ENCODE measurements around the genes COLGALT1 and ARRDC2.

DNA sequence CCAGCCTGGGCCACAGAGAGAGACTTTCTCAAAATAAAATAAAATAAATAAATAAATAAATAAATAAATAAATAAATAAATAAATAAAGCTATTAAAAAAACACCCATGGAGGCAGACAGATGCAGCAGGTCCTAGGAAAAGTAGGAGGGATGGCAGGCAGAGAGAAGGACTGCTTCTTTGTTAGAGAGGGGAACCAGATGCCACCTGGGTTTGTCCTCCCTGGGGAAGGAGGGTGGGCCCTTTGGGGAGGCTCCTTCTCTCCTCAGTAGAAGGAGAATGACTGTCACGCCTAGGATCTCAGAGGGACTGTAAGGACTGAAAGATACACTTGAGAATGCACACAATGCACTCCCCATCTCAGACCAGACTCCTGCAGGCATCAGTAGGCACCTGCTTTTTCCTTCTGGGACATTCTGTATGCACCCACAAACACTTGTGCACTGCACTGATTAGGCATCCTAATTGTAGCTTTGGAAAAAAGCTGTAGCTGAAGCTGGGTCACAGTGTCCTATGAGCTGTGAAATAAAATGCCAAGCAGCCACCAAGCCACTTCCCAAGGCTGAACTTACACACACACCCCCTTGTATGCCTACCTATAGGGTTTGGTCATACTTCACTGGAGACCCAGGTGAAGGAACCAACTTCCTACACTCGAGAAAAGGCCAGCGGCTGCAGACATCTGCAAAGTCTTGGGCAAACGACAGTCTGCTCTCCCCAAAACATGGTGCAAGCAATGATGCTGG lies 19.0 kb upstream of the SLC35E1 start:
- PRO-cap, 8 experiments = peak in 2 of 8 experiments; most common minus-strand start position 367 of the sequence (in 2)

DNA sequence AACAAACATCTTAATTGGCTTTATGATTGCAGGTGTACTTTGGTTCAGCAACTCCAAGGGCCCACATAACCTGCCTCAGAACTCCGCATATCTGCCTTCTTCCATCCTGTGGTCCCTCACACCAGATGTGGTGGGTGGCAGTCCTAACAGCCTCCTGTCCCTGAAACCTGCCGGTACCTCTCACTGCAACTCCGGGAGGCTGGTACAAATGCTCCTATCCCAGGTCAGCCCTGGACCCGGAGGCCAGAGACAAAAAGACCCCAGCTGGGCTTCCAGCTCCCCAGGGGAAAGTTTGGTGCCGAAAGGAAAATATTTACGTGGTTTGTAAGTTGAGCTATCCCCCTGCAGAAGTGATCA lies 15.0 kb upstream of the CPAMD8 start:
- PRO-cap, 8 experiments = no peak in any of the 8 experiments

GRCh38 chr19:17090476-17091286 lies 15.1 kb downstream of the MYO9B start:
- PRO-cap, 8 experiments = peak in 2 of 8 experiments; most common plus-strand start chr19:17090807 (in 2); most common minus-strand start chr19:17090637 (in 2)

- PRO-cap, 8 experiments = peak in 7 of 8 experiments; most common plus-strand start chr19:17135645 (in 6); most common minus-strand start chr19:17135531 (in 6)
Measured at GRCh38 chr19:17135259-17136127, 59.9 kb downstream of the MYO9B start.

DNA sequence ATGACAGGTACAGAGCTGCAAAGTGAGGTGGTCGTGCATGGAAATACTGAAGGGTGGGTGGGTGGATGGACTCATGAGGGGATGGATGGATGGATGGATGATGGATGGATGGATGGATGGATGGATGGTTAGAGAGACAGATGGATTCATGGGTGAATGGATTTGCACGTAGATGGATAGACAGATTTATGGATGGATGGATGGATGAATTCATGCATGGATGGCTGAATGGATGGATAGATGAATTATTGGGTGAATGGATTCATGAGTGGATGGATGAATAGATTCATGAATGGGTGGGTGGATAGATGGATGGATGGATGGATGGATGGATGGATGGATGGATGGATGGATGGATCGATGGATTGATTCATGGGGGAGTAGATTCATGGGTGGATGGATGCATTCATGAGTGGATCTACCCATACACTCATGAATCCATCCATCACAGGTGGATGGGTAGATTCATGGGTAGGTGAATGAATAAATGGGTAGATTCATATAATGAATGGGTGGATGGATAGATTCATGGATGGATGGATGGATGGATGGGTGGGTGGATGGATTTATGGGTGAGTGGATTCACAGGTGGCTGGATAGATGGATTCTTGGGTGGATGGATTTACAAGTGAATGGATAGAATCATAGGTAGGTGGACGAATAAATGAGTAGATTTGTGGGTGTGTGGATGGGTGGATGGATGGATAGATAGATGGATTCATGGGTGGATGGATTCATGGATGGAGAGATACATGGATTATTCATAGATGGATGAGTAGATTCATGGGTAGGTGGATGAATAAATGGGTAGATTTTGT lies 69.1 kb upstream of the USE1 start:
- PRO-cap, 8 experiments = peak in 1 of 8 experiments; most common plus-strand start position 146 of the sequence (in 1)

GRCh38 chr19:17220070-17220962 lies 5.2 kb downstream of the USE1 start:
- PRO-cap, 8 experiments = peak in 1 of 8 experiments; most common plus-strand start chr19:17220874 (in 1)

DNA sequence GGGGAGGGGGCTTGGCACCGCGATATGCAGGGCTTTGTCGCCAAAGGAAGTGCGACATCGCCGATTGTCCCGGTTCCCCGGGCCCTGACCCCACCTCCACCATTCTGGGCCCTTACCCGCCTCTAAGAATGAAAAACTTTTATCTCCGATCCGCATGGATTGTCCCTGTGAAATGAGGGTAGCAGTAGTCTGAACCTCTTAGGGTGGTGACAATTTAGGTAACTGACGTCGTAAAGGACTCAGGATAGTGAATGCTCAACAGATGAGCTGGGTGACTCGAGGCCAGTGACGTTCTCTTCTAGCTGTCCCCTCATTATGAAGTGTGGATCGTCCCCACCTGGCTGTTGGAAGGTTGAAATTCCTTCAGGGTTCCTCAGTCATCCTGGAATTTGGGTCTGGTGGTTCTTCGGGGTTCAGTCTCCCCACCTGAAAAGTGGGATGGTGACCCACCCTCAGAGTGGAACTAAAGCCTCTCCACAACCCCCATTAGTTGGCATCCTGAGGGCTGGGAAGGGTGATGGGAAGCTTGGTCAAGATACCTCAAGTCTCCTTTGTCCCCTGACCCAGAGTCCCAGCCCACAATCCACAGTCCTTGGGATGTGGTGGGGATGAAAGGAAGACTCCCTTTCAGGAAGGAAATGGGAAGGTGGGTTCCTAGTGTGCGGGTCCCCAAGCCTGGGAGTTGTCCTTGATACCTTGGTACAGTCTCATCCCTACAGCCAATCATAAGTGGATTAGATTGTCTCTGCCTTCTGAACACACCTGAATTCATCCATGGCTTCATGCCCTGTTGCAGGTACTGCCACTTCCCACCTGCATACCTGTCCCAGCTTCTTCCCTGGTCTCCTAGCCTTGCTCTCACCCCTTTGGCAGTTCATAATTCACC lies 931 bp downstream of the DDA1 start:
- PRO-cap, 8 experiments = peak in 5 of 8 experiments; most common plus-strand start position 499 of the sequence (in 4); most common minus-strand start position 79 of the sequence (in 1)

GRCh38 chr19:17315546-17316334 lies 6.4 kb downstream of the DDA1 start:
- PRO-cap, 8 experiments = no peak in any of the 8 experiments

- PRO-cap, 8 experiments = peak in 2 of 8 experiments; most common plus-strand start chr19:17324965 (in 2)
Measured at GRCh38 chr19:17324248-17325124, 10.2 kb downstream of the ANO8 start.

- PRO-cap, 8 experiments = no peak in any of the 8 experiments
Measured at GRCh38 chr19:17517460-17518186, 6.2 kb downstream of the PGLS start.

- PRO-cap, 8 experiments = peak in 8 of 8 experiments; most common plus-strand start chr19:17555695 (in 8); most common minus-strand start chr19:17556473 (in 1)
Measured at GRCh38 chr19:17555572-17556689, at the start of gene COLGALT1. Gene COLGALT1, plus strand, starts transcription at chr19:17555649.

GRCh38 chr19:17706737-17707152 lies 12.5 kb upstream of the MAP1S start:
- PRO-cap, 8 experiments = no peak in any of the 8 experiments

DNA sequence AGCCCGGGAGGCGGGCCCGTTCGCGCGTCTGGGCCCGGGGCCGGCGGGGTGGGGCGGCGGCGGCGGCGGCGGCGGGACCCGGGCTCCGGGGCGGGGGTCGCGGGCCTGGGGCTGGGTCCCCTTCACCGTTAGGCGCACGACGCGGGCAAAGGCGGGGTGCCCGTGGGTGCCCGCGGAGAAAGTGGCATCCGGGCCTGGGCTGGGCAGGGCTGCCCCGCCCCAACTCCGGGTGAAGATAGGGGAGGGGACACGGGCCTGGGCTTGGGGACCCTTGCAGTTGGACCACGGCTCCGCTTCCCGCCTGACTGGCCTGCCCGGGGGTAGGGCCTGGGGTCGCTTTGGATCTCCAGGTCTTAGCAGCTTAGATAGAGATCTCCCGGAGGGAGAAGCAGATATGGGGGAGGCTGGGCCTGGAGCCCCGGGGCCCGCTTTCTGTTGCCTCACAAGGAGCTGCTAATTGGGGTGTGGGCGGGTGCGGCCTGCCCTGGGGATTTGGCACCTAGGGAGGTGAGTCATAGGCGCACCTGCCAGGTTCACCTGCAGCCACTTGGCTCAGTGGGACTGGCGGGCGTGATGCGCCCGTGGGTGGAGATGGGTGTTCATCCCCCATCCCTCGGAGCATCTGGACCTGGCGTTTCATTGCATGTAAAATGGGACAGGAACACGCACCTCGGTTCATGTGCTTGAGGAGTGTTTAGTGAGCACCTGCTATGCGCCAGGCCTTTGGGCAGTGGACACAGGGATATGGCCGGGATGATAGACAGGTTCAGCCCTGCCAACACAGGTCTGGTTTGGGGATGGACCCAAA lies 571 bp downstream of the MAP1S start:
- PRO-cap, 8 experiments = no peak in any of the 8 experiments

DNA sequence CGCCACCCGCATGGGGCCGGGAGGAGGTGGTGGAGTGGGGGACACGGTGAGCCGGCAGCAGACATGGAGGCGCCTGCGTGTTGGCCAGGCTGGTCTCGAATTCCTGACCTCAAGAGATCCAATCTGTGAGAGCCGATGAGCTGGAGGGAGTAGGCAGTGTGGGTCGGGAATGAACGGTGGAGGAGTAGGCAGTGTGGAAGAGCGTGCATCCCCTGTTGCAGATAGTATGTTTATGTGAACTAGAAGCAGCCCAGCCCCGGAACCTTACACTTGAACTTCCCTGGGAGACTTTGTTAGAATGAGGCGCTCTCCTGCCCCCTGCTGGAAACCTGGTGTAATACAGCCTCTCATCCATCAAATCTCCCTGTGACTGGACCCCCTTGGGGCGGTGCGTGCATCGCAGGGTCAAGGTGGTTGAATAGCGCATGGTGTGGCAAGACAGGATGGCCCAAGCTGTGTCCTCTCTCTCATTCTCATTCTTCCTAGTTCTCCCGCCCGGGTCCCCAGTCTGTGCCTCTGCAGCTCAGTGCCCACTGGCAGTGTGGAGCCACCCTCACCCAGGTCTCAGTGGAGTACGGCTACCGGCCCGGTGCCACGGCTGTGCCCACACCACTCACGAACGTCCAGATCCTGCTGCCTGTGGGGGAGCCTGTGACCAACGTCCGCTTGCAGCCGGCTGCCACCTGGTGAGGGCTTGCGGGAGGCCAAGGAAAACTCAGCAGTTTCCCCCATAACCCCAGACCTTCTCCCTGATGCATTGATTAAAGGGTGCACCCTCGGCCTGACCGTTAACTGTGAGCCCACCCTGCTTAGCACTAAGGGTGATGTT lies 10.5 kb upstream of the B3GNT3 start:
- PRO-cap, 8 experiments = no peak in any of the 8 experiments

GRCh38 chr19:17846169-17846959 lies 1.4 kb downstream of the JAK3 start:
- PRO-cap, 8 experiments = no peak in any of the 8 experiments

- PRO-cap, 8 experiments = no peak in any of the 8 experiments
Measured at GRCh38 chr19:17982903-17983318, 16.0 kb downstream of the KCNN1 start.

DNA sequence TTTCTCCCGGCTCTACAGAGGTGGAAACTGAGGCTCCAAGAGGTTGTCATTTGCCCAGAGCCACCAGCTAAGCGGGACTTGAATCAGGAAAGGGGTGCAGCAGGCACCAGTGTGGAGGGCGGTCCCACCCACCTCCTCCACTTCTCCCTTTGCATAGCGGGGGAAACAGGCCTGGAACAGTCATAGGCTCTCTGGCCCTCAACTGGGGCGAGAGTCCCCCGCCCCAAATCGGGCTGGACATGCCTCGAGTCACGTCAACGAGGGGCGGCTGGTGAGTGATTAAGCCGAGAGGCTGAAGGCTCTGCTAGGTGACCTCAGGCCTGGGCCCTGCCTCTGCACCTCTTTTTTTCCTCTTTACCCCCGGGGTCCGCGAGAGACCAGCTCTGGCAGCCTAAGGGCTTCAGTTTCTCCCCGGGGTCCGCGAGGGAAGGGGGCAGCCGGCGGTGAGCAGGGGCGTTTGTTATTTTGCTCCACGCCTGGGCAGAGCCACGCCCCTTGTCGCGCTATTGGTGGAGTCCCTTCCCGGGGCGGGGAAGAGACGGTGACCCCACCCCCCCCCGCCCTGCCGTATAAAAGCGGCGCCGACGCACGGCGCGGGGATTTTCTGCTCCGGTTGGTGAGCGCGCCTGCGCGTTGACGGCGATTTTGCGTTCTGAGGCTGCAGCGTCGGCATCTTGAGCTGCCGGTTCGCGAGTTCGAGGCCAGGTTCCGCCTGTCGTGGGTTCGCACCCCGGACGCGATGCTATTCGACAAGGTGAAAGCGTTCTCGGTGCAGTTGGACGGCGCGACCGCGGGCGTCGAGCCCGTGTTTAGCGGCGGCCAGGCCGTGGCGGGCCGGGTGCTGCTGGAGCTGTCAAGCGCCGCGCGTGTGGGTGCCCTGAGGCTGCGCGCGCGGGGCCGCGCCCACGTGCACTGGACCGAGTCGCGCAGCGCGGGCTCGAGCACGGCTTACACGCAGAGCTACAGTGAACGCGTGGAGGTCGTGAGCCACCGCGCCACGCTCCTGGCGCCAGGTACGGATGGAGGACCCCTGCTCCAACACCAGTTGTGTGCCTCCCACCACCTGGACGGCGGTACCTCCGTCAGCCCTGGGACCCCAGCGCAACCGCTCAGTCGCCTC lies at the start of gene ARRDC2:
ARRDC2 (plus strand) TSS at position 599 of the 1,120 bp plus-strand sequence.
- PRO-cap, 8 experiments = peak in 8 of 8 experiments; most common plus-strand start position 599 of the sequence (in 8); most common minus-strand start position 402 of the sequence (in 3)

- PRO-cap, 8 experiments = no peak in any of the 8 experiments
Measured at GRCh38 chr19:18130315-18130916, 22.5 kb upstream of the PIK3R2 start.

GRCh38 chr19:18157495-18158070 lies 4.6 kb downstream of the PIK3R2 start:
- PRO-cap, 8 experiments = no peak in any of the 8 experiments

DNA sequence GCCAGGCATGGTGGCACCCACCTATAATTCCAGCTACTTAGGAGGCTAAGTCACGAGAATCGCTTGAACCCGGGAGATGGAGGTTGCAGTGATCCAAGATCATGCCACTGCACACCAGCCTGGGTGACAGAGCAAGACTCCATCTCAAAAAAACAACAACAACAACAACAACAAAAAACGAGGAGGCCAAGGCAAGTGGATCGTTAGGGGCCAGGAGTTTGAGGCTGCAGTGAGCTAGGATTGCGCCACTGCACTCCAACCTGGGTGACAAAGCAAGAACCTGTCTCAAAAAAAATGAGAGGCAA lies 5.3 kb downstream of the PIK3R2 start:
- PRO-cap, 8 experiments = no peak in any of the 8 experiments